Thoracic aorta endothelial cell (primary cell): ENCODE data around the genes MAML3 and UCP1.

- CAGE, long polyA plus RNA = no peak
These were observed 19.7 kb downstream of the SLC7A11 start for GRCh38 chr4:138222321-138223017.

- CAGE, long polyA plus RNA = no peak
These were observed 242.2 kb upstream of the NOCT start for GRCh38 chr4:138773337-138773802.

GRCh38 chr4:139083318-139084108 lies 67.9 kb downstream of the NOCT start:
- CAGE, long polyA plus RNA = no peak

DNA sequence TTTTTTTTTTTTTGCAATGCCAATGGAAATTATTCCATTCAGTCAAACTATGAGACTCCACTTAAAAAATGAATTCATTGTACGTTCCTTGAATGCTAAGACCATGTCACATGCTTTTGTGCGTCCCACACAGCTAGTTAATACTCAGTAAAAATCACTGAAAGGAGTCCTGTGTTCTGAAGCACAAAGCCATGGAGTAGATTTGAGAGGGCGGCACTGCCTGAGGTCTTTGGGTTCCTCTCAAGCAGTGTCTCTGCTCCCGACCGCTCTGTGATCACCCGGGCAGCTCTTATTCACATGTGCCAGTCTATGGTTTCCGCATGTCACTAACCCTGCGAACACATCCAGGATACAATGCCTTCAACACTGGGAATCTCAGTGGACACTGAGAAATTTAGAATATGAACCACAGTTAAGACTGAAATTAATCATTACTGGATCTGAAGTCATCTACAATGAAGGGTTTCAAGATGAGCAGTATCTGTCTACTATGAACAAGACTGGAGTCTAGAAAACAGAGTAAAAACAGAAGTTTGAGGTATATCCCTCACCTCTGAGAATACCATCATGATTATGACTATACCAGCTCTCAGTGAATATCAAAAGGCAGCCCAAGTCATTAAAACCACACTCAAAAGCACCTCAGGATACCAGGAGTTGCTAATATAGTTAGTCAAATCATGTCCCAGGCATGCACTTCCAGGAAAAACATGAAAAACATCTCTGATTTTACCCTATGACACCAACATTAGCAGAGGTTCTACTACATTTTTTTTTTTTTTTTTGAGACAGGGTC lies 193.0 kb downstream of the MGST2 start:
- CAGE, long polyA plus RNA = no peak

DNA sequence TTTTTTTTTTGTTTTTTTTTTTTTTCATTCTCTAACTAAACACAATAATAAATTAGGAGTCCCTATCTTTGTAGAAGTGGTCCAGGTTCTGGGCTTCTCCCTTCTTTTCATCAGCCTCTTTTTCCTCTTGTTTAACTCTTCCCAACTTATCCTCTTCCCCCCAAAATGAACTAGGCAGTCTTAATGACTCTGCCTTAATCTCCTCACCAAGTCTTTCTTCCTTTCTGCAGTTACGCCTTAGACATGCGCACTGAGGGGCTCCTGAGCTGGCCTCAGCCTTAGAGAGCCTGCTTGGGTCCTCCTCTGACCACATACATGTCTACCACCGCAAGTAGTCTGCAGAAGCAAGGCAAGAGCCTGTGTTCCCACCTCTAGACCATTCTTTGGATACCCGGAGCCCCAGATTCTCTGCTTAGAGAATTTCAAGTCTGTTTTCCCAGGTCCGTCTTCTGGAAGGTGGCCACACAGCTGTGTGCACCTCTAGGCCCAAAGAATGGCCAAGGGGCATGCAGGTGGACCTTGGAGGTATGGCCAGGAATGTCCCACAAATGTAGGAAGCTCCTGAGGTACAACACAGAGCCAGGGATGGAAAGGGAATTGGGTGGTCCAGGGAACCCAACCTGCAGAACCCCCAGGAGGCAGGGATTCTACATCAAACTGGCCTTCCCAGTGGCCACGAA lies 200.0 kb downstream of the MGST2 start:
- CAGE, long polyA plus RNA = no peak

GRCh38 chr4:139934078-139934786 lies 219.8 kb downstream of the MAML3 start:
- CAGE, long polyA plus RNA = no peak

DNA sequence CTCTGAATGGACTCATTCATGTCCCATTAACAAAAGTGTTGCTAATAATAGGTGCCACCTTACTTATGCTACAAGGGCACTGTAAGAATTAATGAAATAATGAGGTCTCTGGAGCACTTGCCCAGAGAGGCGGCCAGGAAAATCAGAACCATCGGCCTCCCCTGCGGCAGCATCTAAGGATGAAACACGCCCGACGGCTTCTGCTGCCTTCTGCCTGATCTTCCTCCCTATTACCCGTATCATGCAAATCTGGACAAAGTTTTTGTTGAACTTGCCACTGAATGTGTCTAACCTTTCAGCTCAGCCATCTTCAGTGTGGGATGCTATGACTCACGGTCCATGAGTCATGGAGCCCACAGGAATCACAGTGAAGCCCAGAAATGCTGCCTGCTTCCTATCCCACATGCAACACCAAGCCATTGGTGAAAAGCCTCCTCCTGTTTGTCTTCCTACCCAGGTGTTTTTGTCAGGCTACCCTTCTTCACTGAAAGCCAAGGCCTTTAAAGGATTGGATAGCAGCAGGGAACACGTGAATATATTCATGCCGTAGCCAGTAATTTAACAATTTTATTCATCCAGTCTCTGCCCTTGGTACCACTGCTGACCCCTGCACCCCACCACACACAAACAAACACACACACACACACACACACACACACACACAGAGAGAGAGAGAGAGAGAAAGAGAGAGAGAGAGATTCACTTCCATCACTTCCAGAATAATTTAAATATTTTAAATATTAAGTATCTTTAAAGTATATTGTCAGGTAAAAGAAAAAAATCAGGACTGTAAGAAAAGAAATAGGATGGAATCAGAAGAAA lies 164.6 kb downstream of the MAML3 start:
- CAGE, long polyA plus RNA = no peak

- CAGE, long polyA plus RNA = no peak
These were observed 36.7 kb downstream of the MAML3 start for GRCh38 chr4:140117324-140117688.

GRCh38 chr4:140153717-140154602 lies at the start of gene MAML3:
TSS of gene MAML3 (minus strand) at chr4:140154184.
- CAGE, long polyA plus RNA = no peak

- CAGE, long polyA plus RNA = no peak
These were observed 84.5 kb upstream of the MAML3 start for GRCh38 chr4:140238314-140239083.

DNA sequence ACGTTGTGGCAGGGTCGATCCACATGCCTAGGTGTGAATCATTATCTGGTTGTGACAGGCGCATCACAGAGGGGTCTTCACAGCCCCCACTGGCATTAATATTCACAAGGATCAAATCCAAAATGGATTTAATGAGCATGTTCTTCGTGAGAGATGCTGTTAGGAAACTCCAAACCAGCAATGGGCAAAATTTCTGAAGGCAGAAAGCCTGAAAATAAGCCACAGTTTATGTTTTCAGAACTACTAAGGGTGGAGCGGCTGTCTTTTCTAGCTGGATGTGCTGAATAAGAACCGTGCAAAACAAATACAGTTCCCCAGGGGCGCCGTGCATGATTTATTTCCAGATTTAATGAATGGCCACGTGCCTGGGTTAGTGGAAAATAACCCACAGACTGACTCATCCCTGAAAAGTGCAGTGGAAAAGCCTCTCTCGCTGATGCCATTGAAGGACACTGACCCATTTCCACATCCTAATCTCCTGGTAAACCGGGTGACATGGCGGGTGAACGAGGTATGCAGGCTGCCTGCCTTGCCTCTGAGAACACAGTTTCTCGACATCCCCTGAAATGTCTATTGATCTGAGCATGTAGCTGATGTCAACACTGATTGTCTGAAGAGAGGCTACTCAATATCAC lies 77.2 kb upstream of the SCOC start:
- CAGE, long polyA plus RNA = no peak

DNA sequence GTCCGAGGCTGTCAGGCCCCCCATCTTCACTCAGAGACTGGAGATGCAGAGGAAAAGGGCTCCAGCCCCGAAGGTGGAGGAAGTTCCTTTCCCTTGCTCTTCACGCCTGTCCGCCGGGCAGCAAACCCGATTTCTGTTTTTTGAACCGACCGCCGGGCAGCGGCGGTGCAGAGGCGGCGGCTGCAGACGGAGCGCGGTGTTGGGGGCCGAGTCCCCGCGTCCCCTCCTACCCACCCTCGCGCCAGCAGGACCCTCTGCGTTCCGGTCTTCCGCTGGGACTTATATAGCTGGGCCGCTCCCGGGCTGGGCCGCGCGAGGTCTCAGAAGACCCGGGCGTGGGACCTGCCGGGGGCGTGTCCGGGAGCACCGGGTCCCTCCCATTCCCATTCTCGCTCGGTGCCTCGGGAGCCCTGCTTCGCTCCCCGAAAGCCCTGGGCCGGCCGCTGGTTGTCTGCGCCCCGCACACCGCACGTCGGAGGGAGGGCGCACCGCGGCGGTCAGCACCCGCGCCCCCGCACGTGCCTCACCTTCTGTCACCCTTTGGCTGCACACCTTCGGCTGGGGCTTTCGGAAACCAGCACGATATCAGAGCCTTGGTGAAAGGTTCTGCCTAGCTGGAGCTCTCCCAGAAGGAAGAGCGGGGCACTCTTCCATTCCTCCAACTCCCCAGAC lies at the start of gene UCP1:
Gene UCP1 (minus strand): TSS at position 256 of the 672 bp plus-strand sequence.
- CAGE, long polyA plus RNA = no peak

DNA sequence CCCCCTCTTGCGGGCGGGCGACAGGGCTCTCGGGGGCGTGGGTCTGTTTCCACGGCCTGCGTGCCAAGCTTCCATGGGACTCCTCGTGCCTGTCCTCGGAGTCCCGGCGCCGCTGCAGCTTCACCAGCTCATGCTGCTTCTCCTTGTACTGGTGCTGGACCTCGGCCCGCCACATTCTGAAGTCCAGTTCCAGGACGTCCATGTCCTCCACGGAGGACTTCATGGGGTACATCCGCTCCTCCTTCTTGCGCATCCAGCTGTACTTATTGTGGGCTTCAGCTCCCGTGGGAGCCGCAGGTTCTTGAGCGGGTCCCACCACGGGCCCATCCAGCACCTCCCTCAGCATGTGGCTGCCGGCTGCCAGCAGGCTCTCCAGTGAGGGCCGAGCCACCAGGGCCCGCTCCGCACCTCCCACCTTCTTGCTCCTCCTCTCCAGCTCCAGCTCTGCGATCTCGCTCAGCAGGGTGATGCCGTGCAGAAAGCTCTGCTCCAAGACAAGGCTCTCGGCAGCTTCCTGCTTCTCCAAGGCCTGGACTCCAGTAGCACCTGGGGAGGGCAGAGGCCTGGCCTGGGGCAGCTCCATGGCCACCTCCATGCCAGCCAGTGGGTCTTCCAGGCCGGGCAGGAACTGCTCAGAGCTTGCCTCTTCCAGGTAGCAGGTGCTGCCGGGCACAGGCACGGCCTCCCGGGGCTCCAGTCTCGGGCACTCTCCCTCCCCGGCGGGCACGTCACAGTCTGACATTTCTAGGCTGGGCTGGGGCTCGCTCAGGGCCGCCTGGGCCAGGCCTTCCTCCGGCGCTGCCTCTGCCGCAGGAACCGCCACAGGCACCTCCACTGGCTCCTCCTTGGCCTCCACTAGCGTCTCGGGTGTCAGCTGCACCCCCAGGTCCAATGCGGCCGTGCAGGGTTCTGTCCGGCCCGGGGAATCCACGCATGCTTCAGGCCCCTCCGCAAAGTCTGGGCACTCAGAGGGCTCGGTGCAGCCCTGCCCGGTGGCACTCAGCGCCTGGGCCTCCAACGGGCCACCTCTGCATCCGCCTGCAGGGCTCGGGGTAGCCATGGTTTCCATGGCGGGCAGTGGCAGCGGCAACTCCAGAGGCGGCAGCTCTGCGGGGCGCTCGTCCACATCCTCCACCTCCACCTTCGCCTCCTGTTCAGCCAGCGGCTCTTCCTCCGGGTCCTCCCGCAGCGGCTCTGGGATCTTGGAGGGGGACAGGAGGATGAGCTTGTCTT lies 74.5 kb upstream of the UCP1 start:
- CAGE, long polyA plus RNA = no peak

DNA sequence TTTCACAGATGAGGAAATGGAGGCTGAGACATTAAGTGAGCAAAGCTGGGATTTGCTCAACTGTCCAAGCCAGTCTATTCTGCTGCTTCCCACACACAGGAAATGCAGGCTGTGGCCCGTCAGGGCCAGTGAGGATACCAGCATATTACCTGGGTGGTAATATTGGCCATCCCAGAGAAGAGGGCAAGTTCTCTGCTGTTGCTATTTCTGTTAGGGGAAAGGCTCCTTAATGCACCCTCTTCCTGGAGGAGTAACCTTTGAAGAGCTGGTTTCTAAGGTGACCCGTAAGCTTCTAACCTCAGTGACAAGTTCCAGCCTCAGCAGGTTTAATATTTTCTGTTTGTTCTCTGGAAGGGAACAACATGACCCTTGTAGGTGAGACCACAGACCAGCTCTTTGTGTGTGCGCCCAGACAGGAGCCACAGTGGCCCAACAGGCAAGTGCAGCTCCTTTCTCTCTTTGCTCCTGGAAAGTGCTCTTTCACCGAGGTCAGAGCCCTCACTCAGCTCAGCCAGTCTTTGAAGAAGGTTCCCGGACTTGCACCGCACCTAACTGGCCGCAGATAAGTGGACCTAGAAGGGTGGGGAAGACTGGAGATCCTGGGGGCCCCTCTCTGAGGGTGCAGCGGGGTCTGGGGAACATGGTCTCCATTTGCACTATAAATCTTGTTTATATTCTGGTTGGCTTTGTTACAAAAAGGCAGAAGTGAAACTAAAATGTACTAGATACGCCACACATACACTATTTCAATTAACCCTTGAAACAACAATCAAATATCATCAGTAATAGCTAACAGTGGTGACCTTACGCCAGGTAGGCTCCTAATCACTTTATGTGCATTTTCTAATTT lies 35.5 kb downstream of the TBC1D9 start:
- CAGE, long polyA plus RNA = no peak

DNA sequence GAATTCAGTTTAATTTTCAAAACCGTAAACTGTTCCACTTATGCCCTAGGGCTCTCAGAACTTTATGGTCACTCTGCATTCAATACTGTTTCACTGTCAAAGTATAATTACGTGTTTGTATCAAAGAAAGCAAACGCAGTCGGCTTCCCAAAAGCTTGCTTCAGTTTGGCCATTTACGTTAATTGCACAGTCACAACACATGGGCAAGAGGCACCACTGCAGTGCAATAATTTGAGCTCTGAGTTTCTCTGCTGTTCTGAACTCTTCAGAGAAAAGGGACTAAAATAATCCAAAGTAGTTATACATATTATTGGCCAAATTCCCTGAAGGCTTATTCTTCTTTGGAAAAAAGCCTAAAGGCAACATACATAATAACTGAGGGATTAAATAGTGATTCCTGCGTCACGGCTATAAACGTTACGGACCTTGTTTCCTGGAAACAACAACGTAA lies 51.4 kb downstream of the RNF150 start:
- CAGE, long polyA plus RNA = no peak

- CAGE, long polyA plus RNA = no peak
These were observed 372.5 kb downstream of the INPP4B start for GRCh38 chr4:142473352-142474193.

GRCh38 chr4:142474194-142474824 lies 371.8 kb downstream of the INPP4B start:
- CAGE, long polyA plus RNA = no peak

- CAGE, long polyA plus RNA = no peak
These were observed 66.8 kb upstream of the INPP4B start for GRCh38 chr4:142912786-142913348.

DNA sequence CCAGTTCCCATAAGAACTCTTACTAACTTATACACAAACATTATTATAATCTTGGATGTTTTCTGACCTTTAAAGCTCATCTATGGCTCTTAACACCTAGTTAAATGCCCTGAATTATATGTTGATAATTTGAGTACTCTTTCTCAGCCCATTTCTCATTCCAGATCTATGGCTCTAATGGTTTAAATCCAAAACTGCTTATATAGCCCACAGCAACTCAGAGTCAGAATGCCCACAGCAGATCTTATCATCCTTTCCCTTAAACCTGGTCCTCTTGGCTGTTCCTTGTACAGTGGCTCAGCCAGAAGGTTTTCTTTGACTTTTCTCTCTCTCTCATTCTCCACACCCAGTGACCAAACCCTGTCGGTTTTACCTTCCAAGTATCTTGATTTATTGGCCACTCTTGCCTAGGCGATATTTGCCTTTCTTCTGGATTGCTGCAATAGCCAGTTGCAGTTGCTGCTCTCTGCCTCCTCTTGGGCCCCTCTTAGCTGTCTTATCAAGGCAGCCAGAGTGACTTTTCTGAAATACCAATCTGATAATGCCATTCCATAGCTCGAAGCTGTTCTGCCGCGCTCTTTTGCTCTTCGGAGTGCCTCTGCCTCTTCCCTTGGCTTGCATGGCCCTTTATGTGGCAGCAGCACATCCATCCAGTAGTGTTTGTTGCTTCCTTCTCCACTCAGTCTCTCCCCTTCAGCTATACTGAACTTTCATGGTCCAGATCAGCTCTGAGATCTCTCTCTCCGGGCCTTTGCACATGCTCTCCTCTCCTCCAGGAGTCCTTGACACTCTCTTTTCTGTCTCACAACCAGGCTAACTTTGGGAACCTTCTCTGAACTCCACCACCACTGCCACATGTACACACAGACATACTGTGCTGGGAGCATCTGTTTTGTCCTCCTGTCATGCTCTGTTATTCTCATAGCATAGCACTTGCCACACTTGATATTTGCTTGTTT lies 11.7 kb downstream of the GAB1 start:
- CAGE, long polyA plus RNA = no peak

DNA sequence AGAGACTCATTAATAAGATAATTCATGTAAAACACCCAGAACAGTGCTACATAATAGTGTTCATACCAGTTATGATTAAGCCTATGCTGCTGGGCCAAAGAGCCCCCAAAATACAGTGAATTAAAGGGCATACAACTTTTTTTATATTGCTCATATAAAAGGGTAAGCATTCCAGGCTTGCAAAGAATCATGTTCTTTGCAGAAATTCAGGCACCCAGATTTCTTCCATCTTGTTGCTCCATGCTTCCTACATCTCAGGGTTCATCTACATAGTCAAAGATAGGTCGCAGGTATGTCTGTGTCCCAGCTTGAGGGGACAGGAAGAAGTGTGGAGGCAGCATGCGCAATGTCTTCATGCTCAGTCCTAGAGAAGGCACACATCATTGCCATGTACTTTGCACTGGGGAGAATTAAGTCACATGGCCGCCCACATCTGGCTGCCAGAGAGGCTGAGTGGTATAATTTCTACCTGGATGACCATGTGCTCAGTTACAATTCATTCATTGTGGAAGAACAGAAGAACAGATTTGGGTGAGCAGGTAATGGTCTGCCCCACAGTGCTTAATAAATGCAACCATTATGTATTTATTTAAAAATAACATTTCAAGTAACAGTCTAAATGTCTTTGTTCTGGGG lies 54.0 kb downstream of the GAB1 start:
- CAGE, long polyA plus RNA = no peak